Fallopian tube (tissue), 1 donor: ENCODE results near the genes PIN4, DMRTC1B, PGAM4 and TENT5D.

- PRO-cap = bidirectional peak, plus-strand start at chrX:72046220, minus-strand start at chrX:72045976
Observed at GRCh38 chrX:72045469-72046126, 135.0 kb downstream of the NHSL2 start.

DNA sequence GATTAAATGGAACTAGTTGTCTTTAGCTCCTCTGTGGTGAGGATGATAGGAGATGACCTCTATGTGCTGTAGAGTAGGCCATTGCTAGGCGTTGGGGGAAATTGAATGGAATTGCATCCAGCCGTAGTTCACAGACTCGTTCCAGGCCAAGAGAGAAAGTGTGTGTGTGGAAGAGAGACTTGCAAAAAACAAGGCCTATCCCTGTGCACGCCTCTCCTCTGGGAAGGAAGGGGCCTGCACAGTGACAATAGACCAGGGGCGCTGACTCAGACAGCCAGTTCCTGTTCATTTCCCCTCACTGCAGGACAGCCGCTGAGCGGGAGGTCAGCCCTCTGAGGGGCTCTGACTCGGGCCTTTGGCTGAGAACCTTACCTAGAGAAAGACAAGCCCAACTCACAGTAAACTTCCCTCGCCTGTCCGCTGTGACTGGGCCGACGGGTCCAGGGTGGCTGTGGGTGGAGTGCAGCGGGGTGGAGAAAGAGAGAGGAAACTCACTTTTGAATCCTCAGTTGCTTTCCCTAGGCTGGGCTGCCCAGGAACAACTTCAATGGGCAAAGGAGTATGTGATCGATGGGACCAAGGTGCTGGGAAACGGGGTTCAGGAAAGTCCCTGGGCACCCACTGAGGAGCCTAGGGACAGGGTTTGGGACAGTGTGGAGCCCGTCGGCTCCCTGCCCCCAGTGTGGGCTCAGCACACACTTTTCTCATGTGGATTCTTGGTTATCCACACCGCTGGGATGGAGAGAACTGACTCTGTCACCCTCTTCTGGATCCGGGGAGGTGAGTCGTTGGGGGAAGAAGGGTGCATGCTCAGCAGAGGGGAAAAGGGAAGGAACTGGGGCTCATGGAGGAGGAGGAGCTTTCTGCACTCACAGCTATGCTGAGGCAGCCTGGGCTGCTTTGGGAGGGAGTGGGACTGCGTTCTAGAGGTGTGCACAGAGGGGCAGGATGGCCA lies 101.8 kb upstream of the PIN4 start:
- PRO-cap = unidirectional peak, plus-strand start at position 298 of the sequence

GRCh38 chrX:72101277-72102332 lies 80.0 kb upstream of the PIN4 start:
- PRO-cap = no peak

GRCh38 chrX:72180871-72182163 lies at the start of gene PIN4:
PIN4 (plus strand) TSS chrX:72181757.
- PRO-cap = bidirectional peak, plus-strand start at chrX:72181666, minus-strand start at chrX:72181555

GRCh38 chrX:72711978-72712920 lies 1.9 kb downstream of the PHKA1 start:
- PRO-cap = no peak

GRCh38 chrX:72776635-72776965 lies at the start of gene DMRTC1B:
DMRTC1B (plus strand) TSS chrX:72776890.
- PRO-cap = no peak

GRCh38 chrX:73844336-73844920 lies 281.4 kb downstream of the CHIC1 start:
- PRO-cap = no peak

- PRO-cap = no peak
Observed at GRCh38 chrX:73845971-73846856, 283.2 kb downstream of the CHIC1 start.

- PRO-cap = unidirectional peak, minus-strand start at chrX:73852714
Observed at GRCh38 chrX:73852508-73853178, 289.6 kb downstream of the CHIC1 start.

DNA sequence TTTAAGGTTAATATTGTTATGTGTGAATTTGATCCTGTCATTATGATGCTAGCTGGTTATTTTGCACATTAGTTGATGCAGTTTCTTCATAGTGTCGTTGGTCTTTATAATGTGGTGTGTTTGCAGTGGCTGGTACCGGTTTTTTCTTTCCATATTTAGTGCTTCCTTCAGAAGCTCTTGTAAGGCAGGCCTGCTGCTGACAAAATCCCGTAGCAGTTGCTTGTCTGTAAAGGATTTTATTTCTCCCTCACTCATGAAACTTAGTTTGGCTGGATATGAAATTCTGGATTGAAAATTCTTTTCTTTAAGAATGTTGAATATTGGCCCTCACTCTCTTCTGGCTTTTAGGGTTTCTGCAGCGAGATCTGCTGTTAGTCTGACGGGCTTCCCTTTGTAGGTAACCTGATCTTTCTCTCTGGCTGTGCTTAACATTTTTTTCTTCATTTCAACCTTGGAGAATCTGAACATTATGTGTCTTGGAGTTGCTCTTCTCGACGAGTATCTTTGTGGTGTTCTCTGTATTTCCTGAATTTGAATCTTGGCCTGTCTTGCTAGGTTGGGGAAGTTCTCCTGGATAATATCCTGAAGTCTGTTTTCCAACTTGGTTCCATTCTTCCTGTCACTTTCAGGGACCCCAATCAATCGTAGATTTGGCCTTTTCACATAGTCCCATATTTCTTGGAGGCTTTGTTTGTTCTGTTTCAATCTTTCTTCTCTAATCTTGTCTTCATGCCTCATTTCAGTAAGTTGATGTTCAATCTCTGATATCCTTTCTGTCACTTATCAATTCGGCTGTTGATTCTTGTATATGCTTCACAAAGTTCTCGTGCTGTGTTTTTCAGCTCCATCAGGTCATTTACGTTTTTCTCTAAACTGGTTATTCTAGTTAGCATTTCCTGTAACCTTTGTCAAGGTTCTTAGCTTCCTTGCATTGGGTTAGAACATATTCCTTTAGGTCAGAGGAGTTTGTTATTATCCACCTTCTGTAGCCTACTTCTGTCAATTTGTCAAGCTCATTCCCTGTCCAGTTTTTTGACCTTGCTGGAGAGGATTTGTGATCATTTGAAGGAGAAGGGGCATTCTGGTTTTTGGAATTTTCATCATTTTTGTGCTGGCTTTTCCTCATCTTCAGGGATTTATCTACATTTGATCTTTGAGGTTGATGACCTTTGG lies 227.5 kb upstream of the ZCCHC13 start:
- PRO-cap = no peak

GRCh38 chrX:74251309-74251938 lies 52.6 kb upstream of the ZCCHC13 start:
- PRO-cap = no peak

- PRO-cap = no peak
Observed at GRCh38 chrX:75004640-75005023, 79.4 kb upstream of the NEXMIF start.

DNA sequence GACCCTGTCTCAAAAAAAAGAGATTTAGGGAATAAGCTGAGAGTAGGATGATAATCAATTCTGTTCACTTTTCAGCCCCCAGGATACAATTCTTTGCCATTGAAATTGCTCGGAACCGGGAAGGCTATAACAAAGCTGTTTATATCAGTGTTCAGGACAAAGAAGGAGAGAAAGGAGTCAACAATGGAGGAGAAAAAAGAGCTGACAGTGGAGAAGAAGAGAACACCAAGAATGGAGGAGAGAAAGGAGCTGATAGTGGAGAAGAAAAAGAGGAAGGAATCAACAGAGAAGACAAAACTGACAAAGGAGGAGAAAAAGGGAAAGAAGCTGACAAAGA lies 4.6 kb downstream of the PBDC1 start:
- PRO-cap = no peak

DNA sequence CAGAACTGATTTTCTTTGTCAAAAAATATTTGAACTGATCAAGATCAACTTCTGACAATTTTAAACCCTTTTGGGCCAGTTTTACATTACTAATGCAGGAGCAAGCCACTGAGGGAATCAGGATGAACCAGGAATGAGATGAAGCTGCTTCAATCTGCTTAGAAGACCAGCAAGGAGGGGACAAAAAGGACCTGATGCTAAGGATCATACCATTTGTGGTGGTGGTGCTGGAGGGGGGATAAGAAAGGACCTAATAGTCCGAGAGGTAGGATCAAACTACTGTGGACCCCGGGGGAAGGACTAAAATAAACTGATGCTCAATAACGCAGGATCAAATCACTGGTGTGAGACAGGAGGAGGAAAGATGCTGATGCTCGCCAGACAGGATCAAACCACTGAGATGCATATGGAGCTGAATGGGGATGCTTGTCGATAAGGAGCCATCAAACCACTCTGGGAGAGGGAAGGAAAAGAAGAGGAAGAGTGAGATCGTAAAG lies 432.8 kb upstream of the FGF16 start:
- PRO-cap = no peak

GRCh38 chrX:77635811-77636208 lies 150.2 kb downstream of the ATRX start:
- PRO-cap = no peak

GRCh38 chrX:77682828-77683264 lies 103.2 kb downstream of the ATRX start:
- PRO-cap = no peak

GRCh38 chrX:77911501-77911700 lies 908 bp downstream of the ATP7A start:
- PRO-cap = no peak

DNA sequence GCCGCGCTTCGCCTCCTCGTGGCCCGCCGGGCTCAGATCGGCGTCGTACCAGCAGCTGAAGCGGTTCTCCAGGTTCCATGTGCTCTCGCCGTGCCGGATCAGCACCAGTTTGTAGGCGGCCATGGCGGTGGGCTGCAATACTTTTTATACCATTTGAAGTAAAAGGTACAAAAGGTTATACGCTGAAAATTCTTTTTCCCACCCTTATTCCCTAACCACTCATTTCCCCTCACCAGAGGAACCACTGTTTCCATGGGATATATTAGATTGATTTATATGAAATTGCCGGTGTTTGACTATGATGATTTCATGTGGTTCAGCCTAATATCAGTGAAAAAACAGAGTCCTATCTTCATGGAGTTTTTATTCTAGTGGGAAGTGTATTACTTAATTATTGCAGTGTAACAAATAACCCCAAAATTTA lies at the start of gene PGAM4:
Gene PGAM4, minus strand, starts transcription at position 123 of the 424 bp plus-strand sequence.
- PRO-cap = no peak

- PRO-cap = no peak
Observed at GRCh38 chrX:78321762-78322228, 5.6 kb downstream of the CYSLTR1 start.

DNA sequence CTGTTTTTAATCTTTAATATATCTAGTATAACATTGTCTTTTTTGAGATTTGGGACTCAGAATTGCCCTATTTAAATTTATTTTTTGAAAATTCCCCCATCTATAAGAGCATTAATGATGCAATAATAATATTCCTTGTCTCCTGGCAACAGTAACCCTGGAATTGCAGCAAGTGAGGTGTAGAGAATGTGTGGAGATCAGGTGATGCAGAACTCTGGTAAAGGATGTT lies at the start of gene TENT5D:
Gene TENT5D, plus strand, starts transcription at position 166 of the 229 bp plus-strand sequence.
- PRO-cap = no peak